Fibroblast of villous mesenchyme (primary cell): Measurements from ENCODE around the gene SEL1L3.

- CAGE, long polyA plus RNA, result no peak
Measured at GRCh38 chr4:22500144-22500810, 15.6 kb downstream of the ADGRA3 start.

DNA sequence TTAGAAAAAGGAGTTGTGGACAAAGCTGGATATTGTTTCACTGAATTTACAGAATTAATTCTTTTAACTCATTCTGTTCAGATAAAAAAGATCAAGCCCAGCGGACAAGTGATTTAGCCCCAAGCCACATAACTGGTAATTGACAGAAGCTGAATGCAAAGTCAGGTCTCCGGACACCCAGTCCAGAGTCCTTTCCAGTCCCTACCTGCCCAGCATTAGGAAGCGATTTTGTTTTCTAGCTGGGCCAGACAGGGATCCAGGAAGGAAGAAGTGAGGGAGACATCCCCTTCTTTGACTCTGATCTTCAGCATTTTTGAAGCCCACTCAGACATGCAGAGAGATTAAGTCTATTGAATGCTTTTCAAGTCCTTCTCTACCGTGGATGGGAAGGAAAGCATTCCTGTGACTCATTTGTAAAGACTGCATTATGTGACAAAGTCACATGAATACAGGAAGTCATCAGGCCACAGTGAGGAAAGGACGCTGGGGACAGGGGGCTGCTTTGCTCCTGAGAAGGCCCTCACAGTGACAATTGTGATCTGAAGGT lies 109.3 kb upstream of the ADGRA3 start:
- CAGE, long polyA plus RNA, result no peak

- CAGE, long polyA plus RNA, result no peak
Measured at GRCh38 chr4:24055423-24056219, 165.8 kb upstream of the PPARGC1A start.

GRCh38 chr4:24473282-24473696 lies 111.1 kb downstream of the DHX15 start:
- CAGE, long polyA plus RNA, result no peak

- CAGE, long polyA plus RNA, result no peak
Measured at GRCh38 chr4:24730531-24731112, 64.8 kb upstream of the SOD3 start.

DNA sequence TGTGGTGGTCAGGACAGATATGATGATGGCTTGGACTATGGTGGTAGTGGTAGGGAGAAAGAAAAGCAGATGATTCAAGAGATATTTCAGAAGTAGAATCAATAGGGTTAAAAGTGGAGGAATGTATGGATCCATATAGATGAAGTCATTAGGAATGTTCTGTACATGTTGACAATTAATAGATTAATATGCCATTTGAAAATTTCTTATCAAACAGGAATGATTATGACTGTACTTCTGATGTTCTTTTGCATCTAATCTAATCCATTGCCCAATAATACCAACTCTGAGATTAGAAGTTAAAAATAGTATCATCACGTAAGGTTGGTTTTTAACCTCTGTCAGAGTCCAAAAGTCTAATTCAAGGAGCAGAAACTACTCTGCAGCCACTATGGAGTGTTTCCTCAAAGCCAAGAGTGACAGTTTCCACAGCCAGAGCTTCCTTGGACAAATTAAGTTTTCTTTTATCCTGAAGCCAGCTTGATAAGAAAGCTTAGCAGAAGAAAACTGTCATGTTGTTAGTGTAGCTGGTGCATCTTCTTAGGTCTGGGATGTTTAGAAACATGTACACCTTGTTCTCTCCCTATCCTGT lies 20.6 kb upstream of the PI4K2B start:
- CAGE, long polyA plus RNA, result no peak

DNA sequence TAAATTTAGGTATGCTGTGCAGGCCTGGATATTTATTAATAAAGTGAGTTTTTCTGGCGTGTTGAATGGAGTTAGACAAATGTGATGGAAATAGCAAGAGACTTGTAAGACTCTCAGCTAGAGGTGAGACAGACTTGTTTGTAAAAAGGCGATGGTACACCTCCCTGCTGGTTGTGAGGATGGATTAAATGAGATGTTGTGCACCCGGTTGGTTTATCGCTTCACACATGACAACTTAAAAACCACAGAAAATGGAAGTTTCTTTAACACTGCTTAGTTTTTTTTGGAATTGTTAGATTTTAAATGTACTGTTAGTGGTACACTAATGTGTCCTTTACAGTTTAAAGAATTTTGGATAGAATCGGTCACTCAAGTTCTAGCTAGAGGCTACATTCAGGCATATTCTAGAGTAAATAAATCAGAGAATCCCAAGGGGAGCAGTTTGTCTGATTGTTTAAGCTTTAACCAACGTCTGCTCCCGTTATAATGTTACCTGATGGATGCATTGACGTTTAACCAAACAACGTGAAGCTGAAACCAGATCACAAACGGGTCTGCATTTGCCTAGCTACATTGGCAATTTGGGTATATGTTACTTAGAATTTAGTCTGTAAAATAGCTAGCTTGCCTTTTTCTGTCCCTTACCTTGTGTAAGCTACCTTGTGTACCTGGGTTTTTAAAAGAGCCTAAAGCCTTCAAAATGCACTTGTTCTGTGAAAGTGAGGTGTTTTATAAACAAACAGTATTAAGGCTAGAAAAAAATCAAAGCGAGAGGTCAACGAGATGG lies 1.5 kb downstream of the PI4K2B start:
- CAGE, long polyA plus RNA, result no peak

GRCh38 chr4:25377751-25378335 lies 780 bp downstream of the ANAPC4 start:
- CAGE, long polyA plus RNA, result no peak

DNA sequence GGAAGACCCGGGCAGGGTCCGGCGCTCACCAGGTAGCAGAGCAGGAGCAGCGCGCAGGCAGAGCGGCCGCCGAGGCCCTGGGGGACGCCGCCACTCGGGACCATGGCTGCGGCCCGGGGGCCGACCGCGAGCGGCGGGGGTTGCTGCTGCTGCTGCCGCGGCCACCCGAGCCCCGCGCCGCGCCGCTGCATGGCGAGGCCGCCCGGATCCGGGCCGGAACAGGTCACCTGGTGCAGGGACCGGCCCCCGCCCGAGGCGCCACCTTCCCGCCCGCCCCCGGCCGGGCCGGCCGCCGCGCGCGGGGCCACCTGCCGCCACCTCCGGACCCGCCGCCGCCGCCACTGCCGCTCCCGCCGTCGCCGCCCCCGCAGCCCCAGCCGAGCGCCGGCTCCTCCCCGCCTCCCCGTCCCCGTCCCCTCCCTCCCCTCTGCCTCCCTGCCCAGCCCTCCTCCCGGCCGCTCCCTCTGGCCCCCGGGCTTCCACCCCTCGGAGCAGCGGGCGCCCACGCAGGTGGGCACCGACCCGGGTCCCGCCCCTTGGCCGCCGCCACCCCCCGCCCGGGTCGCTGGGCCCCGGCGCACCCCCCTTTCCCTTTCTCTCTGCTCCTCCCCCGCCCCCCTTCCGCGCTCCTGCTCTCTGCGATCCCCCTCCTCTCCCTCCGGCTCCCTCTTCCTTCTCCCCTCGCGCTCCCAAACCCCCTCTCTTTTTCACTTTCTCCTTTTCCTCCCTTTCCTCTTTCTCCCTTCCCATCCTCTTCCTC lies at the start of gene SEL1L3:
Gene SEL1L3 (minus strand): TSS at position 343 of the 760 bp plus-strand sequence.
- CAGE, long polyA plus RNA, result no peak

- CAGE, long polyA plus RNA, result no peak
Measured at GRCh38 chr4:25872751-25873363, 10.1 kb upstream of the SEL1L3 start.

GRCh38 chr4:26051114-26051385 lies 137.0 kb downstream of the SMIM20 start:
- CAGE, long polyA plus RNA, result no peak

DNA sequence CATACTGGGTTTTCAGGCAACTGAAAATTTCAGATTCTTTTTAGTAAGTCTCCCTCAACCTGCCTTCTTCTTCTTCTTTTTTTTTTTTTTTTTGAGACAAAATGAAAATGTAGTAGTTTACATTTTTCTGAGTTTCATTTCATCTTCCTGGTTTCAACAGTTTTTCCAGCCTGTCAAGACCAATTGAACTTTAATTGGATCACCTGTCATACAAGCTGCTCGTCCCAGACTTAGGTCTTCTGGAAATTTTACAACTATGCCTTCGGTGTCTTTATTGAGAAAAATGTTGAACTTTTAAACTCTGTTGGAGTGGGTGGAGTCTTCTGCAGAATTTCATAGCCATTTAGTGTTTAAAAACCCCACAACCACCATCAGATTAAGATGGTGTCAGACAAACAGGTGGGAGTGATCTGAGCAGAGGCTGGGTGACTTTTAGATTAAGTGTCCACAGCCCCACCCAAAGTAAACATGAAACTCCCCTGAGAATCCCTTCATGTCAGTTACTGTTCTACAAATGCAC lies 175.8 kb upstream of the RBPJ start:
- CAGE, long polyA plus RNA, result no peak

- CAGE, long polyA plus RNA, result no peak
Measured at GRCh38 chr4:26172011-26172461, 148.8 kb upstream of the RBPJ start.

GRCh38 chr4:26576514-26576876 lies 7.4 kb upstream of the TBC1D19 start:
- CAGE, long polyA plus RNA, result no peak

- CAGE, long polyA plus RNA, result no peak
Measured at GRCh38 chr4:26829398-26829873, 31.2 kb upstream of the STIM2 start.

- CAGE, long polyA plus RNA, result no peak
Measured at GRCh38 chr4:26867627-26868471, 7.2 kb downstream of the STIM2 start.

GRCh38 chr4:26872846-26873787 lies 12.5 kb downstream of the STIM2 start:
- CAGE, long polyA plus RNA, result no peak

- CAGE, long polyA plus RNA, result no peak
Measured at GRCh38 chr4:27075609-27076129, 215.0 kb downstream of the STIM2 start.

DNA sequence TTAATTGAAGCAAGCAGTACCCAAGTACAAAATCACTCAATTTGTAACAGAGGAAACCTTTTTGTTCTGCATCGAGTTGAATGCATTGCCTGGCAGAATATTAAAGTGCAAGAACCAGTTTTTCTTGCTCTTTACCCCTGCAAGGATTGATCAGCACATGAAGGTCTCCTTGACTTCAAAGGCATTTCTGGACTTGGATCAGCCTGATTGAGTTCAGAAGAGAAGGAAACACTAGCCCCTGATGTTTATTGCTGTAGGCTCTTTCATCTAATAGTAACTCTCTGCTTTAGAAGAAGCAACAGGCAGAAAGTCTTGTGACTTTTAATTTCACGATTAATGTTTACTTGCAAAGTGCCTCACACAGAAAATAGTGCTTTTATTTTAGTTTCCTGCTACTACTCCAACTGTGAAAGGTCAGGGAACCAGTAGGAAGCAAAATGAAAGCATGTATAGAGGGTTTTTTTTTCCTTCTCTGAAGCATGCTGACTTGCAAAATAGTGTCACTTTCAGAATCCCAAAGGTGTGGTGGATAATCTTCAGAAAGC lies 69.0 kb downstream of the PCDH7 start:
- CAGE, long polyA plus RNA, result no peak

DNA sequence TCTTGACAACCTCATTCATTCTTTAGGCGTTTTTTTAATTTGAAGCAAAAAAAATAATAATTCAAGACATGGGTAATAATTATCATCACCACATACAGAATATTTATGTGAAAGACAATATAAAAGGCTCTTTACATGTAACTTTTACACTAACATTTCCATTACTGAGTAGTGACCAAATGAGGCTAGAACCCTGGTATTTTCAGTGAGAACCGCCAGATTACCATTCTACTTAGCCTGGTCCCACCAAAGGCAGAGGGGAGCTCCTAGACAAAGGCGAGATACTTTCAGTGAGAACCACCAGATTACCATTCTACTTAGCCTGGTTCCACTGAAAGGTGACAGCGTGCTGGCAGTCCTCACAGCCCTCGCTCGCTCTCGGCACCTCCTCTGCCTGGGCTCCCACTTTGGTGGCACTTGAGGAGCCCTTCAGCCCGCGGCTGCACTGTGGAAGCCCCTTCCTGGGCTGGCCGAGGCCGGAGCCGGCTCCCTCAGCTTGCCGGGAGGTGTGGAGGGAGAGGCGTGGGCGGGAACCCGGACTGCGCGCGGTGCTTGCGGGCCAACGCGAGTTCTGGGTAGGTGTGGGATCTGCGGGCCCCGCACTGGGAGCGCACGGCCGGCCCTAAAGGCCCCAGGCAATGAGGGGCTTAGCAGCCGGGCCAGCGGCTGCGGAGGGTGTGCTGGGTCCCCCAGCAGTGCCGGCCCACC lies 1275.9 kb downstream of the PCDH7 start:
- CAGE, long polyA plus RNA, result no peak